Neural cell (in vitro differentiated cells): ENCODE measurements around a stretch of chr19.

- RAMPAGE, long total RNA: no peak
These were observed 1.1 kb downstream of the SEMA6B start for GRCh38 chr19:4558225-4558871.

DNA sequence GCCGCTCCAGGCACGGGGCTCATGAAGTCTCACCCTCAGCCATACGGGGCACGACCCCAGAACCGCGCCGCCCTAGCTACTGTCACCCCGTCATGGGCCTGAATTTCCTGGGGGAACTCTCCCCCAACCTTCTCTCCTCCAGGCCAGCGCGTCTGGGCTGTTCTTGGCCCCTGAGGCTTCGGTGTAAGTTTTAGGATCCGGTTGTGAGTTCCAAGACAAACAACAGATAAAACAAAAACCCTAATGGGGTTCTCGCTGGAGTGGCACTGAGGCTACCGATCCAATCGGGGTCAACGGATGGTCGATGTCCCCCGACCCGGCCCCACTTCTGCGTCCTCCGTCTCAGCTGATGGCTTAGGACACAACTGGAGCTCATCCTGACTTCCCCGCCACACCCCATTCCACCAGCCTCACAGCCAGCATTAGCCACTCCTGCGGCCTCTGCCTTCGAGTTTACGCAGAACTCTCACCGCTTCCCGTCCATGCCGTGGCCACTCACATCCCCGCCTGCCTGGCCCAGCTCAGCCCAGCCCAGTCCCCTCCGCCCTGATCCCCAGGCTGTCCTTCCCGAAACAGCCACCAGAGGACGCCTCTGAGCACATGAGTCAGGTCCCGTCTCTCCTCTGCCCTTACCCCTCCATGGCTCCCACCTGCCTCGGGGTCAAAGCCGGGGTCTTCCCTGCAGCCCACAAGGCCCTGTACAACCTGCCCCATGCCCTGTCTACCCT, 7.8 kb upstream of the SEMA6B start:
- RAMPAGE, long total RNA: no peak

DNA sequence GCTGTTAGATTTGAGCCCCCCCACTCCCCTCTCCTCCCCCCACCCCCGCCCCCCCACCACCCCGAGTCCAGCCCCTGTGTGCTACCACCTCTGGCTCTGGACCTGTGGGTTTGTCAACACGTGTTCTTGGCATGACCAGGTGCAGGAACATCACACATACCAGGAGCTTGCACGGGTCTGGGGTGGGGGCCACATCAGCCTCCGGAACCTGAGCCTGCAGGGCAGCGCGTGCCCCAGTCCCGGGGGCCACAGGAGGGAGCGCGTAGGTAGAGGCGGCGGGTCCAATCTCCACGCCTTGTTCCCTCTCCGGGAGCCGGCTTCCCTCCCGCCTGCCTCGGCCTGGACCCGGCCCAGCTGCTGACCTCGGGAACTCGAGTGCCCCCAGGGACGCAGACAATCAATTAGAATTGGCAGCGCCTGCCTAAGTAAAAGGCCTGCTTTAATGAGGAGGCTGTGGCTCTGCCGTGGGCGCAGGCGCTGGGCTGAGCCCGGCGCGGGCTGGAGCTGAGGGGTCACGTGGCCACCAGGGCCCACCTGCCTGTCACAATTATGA, 32.4 kb upstream of the TNFAIP8L1 start:
- RAMPAGE, long total RNA: no peak

DNA sequence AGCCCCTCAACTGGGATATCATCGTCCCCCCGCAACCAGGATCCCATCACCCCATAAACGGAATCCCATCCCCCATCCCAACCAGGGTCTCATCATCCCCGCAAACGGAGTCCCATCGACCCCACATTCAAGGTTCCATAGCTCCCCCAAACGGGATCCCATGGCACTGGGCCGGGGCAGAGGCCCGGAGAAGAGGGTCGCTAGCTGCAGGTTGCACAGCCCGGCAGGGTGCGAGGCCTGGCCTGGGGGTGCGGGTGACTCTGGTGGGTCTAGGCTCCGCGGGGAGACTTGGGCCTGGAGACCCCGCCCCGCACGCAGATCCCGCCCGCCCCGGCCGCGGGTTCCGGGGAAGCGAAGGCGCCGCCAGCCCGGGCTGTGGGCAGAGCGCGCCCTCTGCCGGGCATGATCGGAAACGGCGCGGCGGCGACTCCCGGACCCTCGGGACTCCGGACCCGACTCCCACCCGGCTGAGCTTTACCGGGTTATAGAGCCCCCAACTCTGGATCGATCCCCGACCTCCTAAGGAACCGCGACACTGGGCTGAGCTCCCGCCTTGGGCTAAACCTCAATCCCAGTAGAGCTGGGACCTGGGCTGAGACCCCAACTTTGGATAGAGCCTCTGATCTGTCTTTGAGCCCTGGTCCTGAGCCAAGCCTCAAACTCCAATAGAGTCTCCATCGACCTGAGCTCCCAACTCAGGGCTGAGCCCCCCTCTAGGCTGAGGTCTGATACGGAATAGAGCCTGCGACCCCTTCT, 3.1 kb upstream of the TNFAIP8L1 start:
- RAMPAGE, long total RNA: no peak

DNA sequence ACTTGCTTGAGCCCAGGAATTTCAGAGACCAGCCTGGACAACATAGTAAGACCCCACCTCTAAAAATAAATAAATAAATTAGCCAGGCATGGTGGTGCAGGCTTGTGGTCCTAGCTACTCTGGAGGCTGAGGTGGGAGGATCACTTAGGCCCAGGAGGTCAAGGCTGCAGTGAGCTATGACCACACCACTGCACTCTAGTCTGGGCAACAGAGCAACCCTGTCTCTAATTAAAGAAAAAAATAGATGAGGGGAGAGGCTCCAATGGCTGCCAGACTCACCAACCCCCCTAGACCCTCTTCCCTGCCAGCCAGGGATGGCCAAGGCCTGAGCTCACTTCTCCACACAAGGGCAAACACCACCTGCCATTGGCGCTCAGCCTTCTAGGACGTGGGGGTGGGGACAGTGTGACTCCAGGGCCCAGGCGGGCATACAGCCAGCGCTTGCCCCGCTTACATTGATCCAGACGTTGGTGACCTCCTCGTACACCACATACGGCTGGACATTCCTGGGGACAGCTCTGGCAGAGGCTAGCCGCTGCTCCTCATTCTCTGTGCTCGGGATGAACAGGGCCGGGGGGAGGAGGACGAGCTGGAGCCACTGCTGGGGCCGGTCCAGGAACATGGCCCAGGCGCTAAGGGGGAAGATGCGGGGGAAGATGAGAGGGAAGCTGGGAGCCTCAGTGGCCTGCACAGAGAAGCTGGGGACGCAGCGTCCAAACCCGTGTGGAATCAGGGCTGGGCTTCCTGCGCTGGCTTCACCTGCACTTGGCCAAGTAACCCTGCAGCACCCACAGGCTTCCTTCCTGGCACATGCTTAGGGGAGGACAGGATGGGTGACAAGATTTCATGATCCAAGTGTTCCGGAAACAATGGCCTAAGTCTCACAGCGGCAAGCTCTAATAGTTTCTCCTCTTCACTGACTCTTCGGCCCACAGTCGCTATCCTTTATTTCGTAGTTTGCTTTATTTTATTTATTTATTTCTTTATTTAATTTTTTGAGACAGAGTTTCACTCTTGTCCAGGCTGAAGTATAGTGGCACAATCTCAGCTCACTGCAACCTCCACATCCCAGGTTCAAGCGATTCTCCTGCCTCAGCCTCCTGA, 25.1 kb upstream of the MYDGF start:
- RAMPAGE, long total RNA: no peak

DNA sequence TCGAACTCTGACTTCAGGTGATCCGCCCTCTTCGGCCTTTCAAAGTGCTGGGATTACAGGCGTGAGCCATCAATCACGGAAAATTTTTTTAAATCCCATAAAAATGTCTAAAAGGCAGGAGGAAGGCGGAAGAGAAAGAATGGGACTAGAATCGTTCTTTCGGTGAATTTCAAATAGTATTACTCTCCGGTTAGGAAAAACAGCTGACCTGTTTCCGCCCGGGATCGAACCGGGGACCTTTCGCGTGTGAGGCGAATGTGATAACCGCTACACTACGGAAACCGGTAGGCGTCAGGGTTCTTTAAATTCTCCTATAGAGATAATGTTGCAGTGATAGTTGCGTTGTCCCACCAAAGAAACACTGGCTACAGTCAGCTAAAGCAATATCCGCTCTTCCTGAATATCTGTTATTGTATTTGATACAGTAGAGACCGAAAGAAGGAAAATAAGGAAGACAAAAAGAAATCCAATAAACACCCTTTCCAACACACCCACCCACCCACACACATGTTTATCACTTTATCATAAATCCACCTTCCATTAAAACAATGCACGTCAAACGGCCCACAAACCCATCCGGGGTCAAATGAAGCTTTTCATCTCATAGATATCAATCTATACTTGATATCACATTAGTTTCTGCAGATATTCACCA, 911 bp upstream of the DPP9 start:
- RAMPAGE, long total RNA: no peak

DNA sequence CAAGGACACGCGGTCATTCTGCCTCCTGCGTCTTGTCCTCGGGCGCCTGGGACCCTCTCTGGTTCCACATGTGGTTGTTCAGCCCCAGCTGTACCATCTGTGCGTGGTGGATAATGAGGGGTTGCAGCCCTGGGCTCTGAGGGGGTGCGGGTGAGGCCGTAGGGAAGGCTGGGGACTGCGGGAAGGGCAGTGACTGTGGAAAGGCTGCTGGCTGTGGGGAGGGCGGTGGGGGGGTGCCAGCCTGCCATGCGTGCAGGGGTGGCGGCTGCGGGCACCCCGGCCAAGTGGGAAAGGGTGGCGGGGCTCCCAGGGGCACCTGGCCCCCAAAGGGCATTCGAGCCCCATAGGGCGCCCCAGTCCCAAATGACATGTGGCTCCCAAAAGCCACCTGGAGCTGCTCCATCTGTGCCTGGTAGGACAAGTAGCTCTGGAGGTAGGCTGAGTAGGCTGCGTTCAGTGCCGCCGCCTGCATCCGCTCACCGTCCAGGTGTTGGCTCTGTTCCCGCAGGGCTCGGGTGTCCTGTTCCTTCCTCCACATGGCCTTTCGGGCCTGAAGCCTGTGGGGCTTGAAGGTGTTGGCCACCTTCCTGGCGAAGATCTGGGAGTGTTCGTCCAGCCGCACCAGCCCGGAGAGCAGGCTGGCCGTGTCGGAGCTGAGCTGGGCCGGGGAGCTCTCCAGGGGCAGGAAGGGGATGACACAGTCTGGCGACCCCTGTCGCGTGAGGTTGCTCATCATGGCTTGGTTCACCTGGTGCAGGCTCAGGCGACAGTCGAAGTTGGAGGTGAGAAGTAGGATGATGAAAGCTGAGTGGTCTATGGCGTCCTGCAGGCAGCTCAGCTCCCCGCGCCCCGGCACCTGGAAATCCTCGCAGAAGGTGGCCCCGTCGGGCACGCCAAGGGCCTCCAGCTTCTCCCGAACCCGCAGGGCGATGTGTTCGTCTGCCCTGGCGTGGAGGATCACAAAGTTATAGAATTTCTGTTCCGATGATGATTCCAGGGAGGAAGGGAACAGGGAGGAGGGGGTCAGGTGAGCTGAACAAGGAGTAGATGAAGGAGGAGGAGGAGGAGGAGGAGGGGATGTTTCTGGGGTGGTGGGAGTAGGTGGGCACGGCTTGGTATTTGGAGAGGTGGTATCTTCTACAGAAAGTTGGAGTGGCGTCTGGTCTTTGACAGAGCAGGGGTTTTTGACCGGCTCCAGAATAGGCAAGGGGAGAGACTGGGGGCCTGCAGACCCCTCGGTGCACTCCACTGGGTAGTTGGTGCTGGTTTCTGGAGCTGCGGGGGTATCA, 14.8 kb downstream of the TICAM1 start:
- RAMPAGE, long total RNA: no peak

DNA sequence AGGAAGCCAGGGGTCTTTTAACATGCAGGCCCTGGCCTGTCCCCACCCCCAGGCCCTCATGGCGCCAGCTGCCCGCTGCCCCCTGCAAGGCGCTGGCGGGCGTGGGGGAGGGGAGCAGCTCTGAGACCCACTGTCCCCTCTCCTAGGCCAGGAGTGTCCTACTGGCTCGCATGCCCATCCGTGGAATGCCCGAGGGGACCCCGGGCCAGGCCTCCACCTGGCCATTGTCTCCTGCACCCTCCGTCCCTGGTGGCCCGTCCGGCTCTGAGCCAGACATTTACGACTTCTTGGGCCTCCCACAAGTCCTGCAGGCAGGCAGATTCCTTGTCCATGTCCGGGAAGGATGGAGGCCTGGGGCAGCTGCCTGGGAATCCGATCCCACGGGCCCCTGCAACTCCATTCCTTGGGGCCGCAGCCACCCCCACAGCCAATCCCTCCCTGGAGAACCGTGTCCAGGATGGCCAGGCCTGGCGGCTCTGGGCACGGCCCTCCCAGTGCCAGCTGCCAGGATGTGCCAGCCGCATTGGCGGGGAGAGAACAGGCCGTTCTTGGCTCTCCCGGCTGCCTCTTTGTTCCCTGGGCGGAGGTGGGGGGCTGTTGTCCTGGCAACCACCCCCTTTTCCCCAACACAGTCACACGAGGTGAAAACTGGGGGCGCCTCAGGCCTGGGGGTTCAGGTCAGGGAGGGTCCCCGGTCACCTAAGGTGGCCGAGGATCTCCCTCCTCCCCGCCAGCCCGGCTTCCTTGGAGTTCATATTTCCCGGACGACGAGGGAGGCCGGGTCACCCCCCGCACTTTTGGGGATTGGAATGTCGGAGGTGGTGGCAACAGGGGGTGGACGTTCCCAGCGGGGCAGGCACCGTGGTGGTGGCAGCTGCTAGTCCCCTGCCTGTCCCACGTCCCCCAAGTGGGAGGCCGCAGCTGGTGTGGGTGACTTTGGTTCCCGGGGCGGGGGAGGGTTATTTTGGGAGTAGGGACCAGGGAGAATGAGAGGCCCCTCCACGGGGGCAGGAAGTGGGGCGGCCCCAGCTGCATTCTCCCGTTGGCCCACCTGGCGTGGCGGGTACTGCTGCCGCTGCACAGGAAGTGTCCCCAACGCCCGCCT, 10.6 kb upstream of the PLIN3 start:
- RAMPAGE, long total RNA: no peak

GRCh38 chr19:4909647-4910578, 612 bp downstream of the UHRF1 start:
- RAMPAGE, long total RNA: start-site peak on the plus strand at chr19:4910108-4910227, 10 and 18 reads in 2 replicates

DNA sequence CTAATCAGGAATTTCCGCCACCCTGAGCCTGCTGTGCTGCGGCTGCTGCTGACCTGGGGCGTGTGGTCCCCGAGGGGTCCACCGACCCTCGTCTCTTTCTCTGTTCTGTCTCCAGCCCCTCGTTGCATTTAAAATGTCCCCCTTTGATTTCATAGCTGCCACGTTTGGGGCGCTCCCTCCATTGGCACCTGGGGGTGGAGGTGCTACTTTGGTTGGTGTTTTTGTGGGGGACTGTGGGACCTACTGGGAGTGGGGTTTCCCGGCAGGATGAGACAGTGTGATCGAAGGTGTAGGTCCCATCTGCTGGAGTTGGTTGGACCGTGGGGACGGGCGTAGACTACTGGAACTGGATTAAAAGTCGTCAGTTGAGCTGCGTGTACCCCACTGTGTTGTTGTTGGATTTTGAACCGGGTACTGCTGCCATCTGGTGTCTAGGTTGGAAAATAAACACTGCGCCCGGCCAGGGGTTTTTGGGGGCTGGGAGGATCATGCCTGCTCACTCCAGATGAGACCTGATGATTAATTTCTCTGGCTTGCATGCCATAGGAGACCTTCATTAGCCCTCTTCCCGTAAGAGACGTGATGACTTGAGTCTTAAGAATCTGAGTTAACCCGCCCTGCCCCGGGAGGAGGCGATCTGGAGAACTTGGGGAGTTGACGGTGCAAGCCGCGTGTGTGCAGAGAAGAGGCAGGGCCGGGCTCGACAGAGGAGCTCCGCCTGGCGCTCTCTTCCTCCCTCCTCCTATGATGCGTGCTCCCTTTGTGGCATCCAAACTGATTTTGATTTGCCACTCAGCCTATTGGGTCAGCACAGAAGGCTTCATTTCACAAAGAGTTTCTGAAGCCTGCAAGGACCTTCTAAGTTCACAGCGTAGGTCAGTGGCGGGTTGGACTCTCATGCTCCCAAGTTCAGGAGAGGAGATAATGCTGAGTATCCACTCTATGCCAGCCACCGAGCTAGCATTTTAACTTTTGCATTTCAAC, 2.5 kb downstream of the UHRF1 start:
- RAMPAGE, long total RNA: no peak

- RAMPAGE, long total RNA: no peak
These were observed 21.3 kb downstream of the UHRF1 start for GRCh38 chr19:4930610-4931058.

GRCh38 chr19:5047895-5048537, 79.1 kb downstream of the KDM4B start:
- RAMPAGE, long total RNA: no peak

GRCh38 chr19:5048538-5049177, 79.7 kb downstream of the KDM4B start:
- RAMPAGE, long total RNA: no peak

GRCh38 chr19:5083455-5083960, 114.6 kb downstream of the KDM4B start:
- RAMPAGE, long total RNA: no peak

GRCh38 chr19:5101726-5102124, 132.8 kb downstream of the KDM4B start:
- RAMPAGE, long total RNA: no peak

DNA sequence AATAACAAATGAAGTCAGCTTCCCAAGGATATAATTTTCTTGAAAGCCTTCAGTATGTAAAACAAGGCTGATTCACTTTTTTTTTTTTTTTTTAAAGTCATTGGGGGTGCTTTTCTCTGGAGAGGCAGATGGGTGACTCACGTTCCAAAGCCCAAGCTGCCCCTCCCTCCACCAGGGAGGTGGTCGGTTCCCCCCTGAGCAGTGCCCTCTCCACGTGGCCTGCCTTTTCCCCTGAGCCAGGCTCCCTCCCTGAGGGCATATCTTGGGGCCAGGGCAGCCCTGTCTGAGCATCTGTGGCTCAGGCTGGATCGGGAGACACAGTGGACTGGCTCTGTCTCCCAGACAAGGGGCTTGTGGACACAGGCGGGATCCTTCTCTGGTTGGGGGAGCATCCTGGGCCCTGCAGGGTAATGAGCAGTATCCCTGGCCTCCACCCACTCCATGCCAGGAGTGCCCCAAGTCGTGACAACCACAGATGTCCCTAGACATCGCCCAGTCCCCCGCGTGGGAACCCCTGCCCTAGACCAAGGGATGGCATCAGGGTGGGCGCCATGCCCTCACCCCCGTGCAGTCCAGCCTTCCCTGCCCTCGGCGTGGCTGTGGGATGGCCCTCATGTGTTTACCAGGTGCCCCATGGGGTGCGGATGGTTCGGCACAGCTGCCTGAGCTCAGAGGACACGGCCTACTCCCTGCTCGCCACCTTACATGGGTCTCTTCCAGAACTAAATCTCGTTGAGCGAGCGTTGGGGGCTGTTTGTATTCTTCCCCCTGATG, 144.5 kb downstream of the KDM4B start:
- RAMPAGE, long total RNA: no peak

GRCh38 chr19:5128482-5128983, 159.6 kb downstream of the KDM4B start:
- RAMPAGE, long total RNA: no peak

DNA sequence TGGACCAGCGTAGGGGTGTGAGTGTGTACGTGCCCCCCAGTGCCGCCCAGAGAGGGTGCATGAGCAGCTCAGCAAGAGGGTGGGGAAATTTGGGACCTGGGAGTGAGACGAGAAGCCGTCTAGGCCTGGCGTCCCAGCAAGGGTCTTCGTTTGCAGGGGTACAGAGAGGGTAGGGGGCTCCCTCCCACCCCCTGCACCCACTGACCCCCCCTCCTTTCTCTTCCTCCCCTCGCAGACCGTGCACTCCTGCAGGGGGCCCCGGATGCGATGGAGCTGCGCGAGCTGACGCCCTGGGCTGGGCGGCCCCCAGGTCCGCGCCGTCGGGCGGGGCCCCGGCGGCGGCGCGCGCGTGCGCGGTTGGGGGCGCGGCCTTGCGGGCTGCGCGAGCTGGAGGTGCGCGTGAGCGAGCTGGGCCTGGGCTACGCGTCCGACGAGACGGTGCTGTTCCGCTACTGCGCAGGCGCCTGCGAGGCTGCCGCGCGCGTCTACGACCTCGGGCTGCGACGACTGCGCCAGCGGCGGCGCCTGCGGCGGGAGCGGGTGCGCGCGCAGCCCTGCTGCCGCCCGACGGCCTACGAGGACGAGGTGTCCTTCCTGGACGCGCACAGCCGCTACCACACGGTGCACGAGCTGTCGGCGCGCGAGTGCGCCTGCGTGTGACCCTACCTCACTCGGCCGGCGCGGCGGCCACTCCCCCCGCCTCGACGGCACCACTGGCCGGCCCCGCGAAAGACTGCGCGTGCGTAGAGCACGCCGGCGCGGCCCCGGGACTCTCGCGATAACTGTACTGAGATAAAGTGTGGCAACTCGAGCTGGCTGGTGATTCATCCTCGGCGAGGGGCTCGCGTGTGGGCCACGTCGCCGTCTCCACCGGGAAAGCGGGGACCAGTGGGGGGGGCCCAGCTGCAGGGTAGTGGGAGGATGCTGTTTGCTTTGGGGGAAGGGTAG, 11.7 kb downstream of the FUT6 start:
- RAMPAGE, long total RNA: no peak

GRCh38 chr19:5968375-5969441, 9.2 kb downstream of the RANBP3 start:
- RAMPAGE, long total RNA: no peak

DNA sequence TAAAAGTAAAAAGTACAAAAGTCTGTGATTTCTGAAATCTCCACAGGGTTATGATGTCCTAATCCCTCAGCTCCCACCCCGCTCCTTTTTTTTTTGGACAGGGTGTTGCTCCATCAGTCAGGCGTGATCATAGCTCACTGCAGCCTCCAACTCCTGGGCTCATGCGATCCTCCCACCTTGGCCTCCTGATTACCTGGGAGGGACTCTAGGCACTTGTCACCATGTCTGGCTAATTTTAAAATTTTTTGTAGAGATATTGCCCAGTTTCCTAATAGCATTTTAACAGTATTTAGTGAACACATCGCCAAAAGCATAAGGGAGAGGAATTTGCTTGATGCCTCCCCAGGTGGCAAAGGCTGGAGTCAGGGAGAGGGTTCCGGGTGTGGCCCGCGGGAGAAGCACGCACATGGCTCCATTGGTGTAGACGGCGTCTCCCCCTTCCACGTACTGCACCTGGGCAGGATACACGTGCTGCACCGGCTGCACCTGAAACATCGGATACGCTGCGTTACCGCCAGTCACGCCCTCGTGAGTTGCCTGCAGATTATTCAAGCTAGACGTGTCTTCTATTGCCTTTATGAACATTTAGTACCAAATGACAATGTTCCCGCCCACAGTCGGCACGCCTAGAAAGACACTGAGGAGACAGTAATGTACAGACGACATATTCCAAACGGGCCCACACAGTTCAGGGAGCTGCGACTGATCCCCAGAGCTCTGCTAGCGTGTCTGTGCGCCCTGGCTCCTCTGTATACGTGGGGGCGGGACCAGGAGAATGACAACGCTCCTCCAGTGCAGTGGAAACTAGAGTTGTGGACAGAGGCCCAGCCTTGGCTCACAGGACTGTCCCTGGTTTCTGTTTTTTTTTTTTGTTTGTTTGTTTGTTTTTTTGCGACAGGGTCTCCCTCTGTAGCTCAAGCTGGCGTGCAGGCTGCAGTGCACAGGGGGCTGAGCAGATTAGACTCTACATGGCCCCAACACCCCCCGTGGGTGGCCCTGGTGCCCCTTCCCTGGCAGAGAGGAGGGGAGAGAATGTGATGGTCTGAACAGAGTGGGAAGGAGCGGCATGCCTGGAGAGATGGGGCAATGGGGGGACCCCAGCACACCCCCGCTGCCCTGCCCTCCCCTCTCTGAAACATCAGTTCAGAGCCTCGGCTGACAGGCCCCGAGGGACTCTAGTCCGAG, 64.1 kb upstream of the RANBP3 start:
- RAMPAGE, long total RNA: no peak